Measurements from ENCODE around the gene LYZL1.

DNA sequence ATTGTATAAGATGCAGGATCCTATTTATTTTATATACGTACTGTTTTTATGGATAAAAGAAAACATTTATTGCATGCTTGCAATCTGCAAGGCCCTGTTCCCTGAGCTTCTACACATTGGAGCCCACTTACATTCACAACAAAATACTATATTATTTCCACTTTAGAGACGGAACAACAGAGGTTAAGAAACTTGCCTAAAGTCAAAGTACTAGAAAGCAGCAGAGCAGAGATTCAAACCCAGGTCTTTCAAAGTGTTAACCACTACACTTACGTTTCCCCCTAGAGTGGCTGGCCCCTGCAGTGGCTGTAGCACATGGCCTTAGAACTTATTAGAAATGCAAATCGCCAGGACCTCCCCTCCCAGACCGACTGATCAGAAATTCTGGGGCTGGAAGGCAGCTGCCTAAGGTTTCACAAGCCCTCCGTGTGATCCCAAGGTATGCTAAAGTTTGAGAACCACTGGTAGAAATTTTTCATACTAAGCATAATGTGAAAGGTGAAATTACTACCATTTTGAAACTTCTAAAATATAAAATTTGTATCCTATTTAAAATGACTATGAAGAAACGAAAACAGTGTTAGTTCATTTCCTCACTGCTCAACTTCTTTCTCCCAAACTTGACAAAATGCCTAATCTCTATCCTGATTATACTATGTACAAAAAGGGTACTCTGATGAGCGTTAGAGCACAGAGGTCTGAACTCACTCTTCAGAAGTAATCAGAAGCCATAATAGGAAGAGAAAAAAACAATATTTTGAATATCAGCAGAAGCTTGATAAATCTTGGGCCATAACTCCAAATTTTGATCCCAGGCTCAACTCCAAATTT lies 8.0 kb downstream of the MPP7 start:
- PRO-cap = no peak
- RAMPAGE, long total RNA = no peak

GRCh38 chr10:28523386-28523869 lies 9.5 kb upstream of the WAC start:
- PRO-cap = no peak
- RAMPAGE, long total RNA = no peak

DNA sequence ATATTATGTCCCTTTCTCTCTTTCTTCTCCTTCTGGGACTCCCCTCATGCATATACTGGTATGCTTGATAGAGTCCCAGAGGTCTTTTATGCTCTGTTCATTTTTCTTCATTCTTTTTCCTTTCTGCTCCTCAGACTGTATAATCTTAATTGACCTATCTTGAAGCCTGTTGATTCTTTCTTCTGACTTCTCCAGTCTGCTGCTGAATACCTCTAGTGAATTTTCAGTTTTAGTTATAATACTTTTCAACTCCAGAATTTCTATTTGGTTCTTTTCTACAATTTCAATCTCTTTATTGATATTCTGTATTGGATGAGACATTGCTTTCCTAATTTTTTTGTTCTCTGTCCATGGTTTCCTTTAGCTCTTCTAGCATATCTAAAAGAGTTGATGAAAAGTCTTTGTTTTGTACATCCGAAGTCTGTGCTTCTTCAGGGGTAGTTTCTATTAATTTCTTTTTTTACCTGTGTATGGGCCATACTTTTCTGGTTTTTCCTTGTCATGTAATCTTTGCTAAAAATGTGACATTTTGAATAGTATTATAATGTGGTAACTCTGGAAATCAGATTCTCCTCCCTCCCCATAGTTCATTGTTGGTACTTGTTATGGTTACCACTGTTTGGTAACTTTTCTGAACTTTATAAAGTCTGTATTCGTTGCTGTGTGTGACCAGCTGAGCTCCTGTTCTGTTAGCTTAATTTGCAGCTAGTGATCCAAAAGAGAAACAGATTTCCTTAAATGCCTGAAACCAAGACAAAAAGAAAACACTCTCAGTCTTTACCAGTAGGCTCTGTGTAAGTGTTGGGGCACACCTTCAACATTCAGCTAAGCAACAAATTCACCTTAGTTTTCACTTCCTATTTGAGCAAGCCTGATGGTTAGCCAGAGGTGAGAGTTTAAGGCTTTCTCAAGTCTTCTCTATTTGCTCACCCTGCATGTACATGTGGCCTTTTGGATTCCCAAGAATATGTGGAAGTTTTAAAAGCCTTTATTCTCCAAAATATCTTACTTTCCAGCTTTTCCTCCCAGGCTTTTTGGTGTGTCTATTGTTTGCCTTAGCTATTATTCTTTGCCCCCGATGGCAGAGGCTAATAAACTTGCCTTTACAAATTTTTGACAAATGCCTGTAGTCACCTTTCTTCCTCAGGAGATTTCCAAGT lies 8.7 kb upstream of the WAC start:
- PRO-cap = no peak
- RAMPAGE, long total RNA = no peak

GRCh38 chr10:28533811-28534069 lies 822 bp downstream of the WAC start:
- PRO-cap = no peak
- RAMPAGE, long total RNA = no peak

DNA sequence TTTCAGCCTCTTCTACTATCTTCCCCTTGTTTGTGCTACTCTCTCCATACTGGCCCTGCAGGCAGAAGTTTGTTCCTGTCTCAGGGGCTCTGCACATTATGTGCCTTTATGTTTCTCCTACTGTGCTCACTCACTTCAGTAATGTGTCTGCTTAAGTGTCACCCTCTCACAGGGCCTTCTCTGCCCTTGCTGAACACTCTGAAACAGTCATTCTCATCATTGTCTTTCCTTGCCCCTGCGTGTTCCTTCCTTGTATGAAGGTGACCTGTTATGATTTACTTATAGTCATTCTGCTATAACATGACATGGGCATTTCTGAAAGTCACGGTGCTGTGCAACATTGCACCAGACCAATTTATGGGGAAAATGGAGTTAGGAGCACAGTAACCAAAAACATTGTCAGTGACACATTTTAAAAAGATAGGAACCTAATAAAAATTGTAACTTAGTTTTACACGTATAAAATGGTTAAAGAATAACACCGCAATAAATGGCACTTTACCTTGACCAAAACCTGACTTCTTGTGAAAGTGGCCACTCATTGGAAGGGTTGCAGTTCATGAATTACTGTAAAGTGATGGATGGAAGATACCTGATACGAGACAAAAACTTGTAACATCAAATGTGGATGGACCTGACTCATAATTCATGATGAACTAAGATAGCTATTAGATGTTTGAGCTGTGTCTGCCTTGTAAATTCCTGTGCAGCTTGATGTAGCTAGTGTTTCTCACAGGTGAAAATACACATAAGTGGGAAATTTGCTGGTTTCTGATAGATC lies 9.3 kb downstream of the WAC start:
- PRO-cap = no peak
- RAMPAGE, long total RNA = no peak

GRCh38 chr10:28676194-28677096 lies 876 bp upstream of the BAMBI start:
- PRO-cap = no peak
- RAMPAGE, long total RNA = no peak

- PRO-cap = bidirectional peak, plus-strand start at chr10:28722164, minus-strand start at chr10:28722154; unidirectional peak, minus-strand start at chr10:28722470
- RAMPAGE, long total RNA = no peak
These were observed 44.8 kb downstream of the BAMBI start for GRCh38 chr10:28721835-28722856.

GRCh38 chr10:28806466-28807467 lies 129.4 kb downstream of the BAMBI start:
- PRO-cap = unidirectional peak, plus-strand start at chr10:28806785; unidirectional peak, plus-strand start at chr10:28806806
- RAMPAGE, long total RNA = no peak

DNA sequence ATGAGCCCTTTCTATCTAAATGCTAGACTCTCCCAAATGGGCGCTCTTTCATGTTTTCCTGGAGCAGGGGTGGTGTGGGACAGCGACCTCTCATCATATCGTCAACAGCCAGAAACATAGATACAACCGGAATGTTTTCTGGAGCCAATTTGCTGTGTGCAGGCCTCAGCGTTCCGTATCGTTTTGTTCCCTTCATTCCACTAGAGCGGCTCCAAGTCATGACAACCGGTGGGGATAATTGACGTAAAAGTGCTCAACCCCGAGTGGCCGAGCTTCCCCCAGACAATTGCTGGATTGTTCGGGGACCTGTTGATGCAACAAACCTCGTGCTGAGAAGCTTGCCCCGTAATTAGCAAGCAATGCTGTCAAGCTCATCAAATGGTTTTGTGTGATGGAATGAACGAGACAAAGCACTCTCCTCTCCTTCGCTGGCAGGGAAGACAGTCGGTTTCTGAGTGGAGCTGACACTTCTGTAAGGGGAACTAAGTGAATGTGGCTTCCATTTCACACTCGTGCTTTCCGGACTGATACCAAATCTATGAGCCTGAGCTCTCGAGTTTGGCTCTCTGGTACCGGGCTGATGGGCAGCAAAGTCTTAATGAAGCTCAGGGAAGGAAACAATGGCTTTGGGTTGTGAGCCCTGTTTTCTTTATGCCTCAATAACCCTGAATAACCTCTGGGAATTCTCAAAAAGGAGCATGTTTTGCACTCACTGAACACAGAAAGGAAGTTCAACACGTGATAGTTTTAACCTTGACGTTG lies 220.4 kb downstream of the BAMBI start:
- PRO-cap = no peak
- RAMPAGE, long total RNA = no peak

- PRO-cap = unidirectional peak, minus-strand start at chr10:29087634
- RAMPAGE, long total RNA = no peak
These were observed 201.4 kb upstream of the LYZL1 start for GRCh38 chr10:29087431-29087934.

DNA sequence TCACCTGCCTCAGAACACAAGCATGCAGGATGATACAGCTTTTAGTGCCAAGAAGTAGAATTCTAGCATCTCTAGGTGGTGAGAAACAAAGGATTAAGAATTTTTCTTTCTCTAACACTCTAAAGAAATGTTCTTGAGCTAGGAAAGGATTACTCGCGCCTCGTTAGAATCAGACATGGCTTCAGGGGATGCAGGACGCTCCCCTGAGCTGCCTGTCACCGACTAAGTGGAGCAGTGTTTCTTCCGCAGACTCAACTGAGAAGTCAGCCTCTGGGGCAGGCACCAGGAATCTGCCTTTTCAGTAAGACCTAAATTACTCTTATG lies at the start of gene LYZL1:
Gene LYZL1 (plus strand): TSS at position 141 of the 324 bp plus-strand sequence.
- PRO-cap = no peak
- RAMPAGE, long total RNA = no peak

- PRO-cap = no peak
- RAMPAGE, long total RNA = no peak
These were observed 78.2 kb downstream of the LYZL1 start for GRCh38 chr10:29367030-29367546.

DNA sequence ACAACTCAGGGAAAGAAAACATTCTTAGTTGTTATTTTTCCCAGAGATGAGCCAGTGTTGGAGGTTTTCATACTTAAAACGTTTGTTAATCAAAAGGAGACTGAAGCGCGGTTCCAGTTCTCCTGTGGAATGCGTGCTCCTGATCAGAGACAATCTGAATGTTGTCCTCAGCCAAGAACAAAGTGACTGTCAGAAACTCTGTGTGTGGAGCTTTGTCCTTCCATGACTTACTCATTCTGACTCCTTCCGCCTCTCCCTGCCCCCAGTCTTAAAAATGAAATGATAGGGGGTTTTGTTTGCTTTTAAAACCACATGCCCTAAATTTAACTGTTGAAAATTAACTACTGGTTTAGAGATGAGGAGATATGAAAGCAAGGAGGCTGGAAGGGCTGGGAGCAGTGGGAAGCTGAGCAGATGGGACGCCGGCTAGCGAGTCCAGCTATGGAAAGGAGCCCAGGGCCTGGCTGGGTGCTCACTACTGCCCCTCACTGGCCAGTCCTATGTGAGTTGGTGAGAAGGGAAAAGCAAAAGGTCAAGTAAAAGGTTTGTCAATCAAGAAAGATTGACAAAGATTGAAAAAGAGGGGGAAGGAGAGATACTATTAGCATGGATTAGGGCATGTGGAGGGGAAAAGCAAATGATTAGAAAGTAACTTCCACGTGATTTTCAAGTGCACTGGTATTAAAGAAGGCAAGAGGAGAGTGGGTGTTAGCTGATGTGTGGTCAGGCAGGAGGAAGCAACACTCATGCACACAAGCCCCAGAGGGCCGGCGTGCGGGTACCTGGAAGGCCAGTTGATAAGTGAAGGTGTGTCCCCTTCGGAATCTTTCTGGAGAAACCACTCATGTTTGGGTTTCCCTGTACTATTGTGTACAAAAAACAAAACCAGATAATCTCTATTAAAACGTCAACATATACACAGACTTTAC lies 99.3 kb downstream of the SVIL start:
- PRO-cap = no peak
- RAMPAGE, long total RNA = no peak

DNA sequence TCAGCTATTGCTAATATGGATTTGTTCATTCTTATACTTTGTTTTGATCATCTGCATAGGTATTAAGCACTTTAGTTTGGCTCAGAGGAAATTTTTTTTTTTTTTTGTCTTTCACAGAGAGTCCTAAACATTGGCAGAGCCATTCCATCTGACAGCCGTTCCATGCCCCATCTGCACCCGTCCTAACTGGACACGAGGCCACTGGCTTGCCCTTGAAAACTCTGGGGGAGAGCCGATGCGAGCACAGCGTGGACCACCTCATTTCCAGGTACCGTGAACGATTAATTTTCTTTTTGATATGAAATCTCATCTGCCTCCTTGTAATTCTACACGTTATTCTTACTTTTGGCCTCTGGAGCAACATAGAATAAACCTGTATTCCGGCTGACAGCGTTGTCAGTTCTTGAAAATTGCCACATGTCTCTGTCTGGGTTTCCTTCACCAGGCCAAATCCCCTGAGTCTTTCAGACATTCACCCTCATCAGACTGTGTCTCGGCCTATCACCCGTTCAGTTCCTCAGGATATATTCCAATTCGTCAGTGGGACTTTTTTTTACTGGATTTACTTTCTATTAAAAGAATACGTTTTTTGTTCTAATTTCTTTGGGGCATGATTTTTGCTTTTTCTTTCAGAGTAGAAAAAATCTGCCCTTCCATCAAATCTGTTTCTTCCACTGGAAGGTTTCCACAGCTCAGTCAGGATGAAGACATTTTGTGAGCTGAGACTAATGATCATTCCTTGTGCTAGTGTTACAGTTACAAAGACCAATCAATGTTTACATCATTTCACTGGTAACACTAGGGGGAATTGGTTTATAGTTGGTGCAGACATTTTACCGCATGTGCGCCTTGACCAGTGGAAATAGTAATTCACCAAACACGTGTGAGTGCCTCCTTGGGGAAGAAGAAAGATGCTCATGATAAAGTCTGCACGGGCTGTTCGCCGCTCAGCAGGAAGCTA lies 73.0 kb downstream of the SVIL start:
- PRO-cap = no peak
- RAMPAGE, long total RNA = no peak

DNA sequence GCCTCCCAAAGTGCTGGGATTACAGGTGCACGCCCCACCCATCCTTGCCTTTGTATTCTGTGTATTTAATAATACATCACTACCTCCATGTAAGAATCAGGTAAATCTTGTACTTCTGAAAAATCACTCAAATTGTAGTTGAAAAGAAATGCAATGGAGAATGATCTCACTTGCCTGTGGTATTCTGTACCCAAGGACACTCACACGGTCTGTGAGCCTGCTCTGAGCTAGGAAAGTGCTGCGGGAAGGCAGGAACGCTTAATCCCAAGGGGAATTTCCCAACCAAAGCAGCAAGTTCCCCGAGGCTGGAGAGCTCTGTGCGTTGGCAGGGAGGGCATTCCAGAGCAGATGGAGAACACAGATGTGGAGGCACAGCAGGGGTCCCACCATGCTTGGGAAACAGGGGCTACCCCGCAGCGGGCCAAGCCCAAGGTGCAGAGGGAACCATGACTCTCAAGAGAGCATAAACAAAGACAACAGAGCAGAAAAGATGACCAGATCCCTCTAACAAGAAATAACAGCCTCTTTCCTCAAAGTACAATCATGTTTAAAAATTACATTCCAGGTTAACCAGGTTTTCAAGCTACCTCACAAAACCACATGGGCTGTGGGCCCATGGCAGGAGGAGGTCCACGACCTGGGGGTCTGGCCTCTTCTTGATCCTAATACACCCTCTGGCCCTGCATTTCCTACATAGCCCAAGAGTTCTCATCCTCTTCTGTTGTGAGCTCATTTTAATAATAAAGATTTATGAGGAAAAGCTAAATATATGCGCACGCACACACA lies 13.5 kb downstream of the SVIL start:
- PRO-cap = bidirectional peak, plus-strand start at position 337 of the sequence, minus-strand start at position 206 of the sequence
- RAMPAGE, long total RNA = no peak

GRCh38 chr10:29647146-29647480 lies 12.3 kb upstream of the SVIL start:
- PRO-cap = no peak
- RAMPAGE, long total RNA = no peak

- PRO-cap = unidirectional peak, minus-strand start at chr10:29691950
- RAMPAGE, long total RNA = no peak
These were observed 56.9 kb upstream of the SVIL start for GRCh38 chr10:29691691-29692146.

DNA sequence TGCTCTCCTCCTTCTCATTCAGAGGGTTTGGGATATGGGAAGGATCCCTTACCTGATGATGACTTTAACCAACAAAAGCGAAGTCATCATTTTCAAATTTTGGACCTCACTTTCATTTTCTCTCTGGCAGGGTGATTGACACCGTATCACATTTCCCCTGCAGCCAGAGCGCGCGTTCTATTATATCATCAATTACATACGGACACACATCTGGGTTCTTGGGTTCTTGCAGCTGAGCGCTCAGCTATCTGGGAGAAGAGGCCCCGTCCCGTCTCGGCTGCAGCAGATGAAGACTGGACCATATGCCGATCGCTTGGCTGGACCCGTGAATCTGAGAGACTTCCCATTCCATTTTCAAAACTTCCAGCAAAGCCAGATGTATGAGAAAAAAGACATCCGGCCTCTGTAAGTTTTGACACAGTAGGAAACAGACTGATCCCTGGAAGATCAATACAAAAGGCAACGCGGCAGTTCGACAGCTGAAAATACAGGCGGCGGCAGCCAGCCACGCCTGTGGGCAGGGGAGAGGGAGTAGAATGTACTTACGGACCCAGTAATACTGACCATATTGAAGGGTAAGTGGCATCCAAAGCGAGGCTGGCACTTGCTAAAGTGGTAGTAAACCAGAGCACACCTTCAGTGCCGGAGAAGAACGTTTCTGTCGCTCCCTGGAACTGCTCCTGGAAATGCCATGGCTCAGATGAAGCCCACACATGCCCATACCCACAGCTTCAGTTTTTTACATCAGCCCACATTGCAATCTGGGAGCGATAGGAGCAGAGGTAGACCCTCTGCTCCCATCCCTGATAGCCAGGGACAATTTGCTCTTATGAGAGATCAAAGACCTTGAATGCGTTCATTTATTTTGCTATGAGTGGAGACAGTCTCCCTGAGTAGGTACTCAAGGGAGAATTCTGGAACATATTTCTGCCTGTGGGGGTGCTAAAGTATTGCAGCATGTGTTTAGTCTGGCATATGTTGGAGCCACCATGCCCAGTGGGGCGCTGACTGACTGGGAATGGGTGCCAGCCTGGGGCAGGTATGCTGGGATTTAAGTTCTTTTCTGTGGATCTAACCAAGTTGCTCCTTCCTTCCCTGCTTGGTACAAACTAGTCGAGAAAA lies 99.5 kb downstream of the JCAD start:
- PRO-cap = no peak
- RAMPAGE, long total RNA = no peak

DNA sequence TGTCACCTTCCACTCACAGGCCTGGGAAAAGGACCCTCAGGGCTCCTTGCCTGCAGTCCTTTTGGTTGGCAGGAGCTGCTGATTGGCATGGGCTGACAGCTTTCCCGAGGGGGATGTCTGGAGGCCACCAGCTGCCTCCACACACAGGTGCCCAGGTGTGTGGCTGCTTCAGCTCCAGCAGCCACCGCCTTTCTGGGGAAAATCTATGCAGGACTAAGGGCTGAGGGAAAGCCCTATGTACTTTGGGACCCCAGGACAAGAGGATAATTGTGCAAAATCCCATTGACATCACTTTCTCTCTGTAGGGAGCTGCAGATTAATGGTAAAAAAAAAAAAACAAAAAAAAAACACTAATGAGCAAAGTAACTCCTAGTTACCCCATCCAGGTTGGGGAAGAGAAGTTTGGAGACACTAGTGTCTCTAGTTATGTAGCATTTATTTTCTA lies 59.1 kb downstream of the JCAD start:
- PRO-cap = no peak
- RAMPAGE, long total RNA = no peak

DNA sequence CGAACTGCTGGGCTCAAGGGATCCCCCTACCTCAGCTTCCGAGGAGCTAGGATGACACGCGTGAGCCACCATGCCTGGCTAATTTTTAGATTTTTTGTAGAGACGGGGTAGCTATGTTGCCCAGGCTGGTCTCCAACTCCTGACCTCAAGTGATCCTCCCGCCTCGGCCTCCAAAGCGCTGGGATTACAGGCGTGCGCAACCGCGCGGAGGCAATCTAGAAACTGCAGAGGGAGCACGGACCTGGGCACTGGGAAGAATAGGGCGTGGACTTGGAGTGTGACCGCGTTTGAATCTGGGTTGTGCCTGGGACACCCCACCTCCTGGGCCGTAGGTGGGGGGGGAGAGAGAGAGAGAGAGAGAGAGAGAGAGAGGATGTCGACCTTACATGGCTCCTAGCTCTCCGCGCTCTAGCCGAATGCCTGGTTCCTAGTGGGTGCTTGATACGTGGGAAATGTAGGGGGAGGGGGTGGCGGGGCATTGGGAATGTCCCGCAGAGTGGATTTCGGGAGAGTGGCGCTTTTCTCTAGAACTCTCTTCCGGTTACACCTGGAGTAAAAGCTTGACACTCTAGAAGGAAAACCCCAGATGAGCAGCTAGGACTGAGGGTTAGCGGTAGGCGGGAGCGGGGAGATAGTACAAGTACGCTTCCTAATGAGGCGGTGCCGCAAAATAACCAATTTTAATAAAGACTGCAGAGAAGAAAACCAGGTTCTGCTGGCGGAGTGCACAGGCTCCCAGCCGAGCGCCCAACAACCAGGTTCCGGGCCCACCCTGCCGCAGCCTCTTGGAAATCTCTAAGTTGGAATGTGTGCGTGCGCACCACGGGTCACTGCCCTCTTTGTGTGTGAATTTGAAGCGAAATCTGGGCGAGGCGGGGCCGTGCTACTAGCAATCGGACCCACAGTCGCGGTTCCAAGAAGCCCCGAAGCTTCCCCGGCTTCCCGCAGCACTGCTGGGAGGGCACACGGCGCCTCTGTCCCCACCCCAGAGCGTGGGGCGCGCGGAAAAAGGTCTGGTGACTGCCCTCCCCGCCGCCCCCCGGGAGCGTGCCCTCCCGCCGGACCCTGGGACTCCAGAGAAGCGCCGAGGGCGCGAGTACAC lies 995 bp upstream of the MAP3K8 start:
- PRO-cap = bidirectional peak, plus-strand start at position 585 of the sequence, minus-strand start at position 418 of the sequence; unidirectional peak, plus-strand start at position 708 of the sequence; bidirectional peak, plus-strand start at position 798 of the sequence, minus-strand start at position 787 of the sequence
- RAMPAGE, long total RNA = no peak

Measured in urinary bladder (tissue), 3 donors.